Pericardium (tissue), 1 donor: ENCODE data around the genes CFAP107, PRAMEF4, PRAMEF7, PRAMEF6 and PRAMEF27.

- RRBS: no CpG with 5 or more reads among the region's 10 CpGs
Observed at GRCh38 chr1:12079536-12079884, 16.4 kb downstream of the TNFRSF8 start.

GRCh38 chr1:12125367-12126027 is 41.3 kb upstream of the TNFRSF1B start:
- RRBS: 3% methylated on average over 2 of the region's 16 CpGs

DNA sequence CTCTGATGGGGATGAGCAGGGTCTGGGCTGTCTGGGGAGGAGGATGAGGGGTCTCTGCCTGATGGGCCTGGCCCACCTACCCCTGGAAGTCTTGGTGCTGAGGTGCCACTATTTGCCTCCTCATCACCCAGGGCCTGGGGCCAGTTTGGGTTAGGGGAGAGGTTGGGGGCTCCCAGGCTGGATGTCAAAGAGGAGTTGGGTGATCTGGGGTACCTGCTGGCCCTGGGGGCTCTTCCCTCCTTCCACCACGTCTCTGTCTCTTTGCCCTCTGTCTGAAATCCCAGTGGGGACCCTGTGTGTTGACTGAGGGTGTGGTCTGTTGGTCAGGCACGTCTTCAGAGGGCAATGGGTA is 3.0 kb downstream of the TNFRSF1B start:
- RRBS: no CpG with 5 or more reads among the region's 2 CpGs

DNA sequence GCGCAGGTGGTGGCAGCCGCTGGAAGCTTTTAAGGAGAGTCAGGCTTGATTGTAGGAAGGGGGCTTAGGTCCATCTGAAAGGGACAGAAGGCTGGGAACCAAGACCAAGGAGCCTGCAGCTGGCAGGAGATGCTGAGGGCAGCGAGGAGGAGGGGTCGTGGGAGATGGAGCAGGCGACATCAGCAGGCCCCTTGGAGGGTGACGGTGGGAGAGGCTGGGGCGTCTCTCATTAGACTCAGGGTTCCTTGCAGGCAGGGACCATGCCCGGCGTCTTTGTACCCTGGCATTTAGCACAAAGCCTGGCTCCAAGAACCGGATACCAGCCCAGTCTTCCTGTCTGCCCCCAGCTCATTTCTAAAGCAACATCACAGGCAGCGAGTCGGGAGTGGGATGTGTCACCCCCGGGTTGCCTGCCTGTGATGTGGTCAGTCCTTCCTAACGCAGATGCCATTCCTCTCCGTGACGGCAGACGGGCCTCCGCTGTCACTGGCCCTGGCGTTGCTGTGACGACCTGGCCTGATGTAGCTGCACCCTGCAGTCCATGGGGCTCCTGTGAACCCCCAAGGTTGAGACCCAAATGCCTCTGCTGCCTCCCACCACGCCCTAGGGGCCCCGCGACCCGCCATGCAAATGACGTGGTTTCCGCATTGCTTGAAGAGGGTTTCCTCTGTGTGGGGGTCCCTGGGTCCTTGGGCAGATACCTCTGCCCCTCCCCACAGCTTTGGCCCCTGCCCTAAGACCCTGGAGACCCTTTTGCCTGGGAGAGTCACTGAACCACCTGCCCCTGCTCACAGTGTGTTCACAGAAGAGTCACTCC is 12.2 kb downstream of the TNFRSF1B start:
- RRBS: 27% methylated on average over 4 of the region's 26 CpGs

DNA sequence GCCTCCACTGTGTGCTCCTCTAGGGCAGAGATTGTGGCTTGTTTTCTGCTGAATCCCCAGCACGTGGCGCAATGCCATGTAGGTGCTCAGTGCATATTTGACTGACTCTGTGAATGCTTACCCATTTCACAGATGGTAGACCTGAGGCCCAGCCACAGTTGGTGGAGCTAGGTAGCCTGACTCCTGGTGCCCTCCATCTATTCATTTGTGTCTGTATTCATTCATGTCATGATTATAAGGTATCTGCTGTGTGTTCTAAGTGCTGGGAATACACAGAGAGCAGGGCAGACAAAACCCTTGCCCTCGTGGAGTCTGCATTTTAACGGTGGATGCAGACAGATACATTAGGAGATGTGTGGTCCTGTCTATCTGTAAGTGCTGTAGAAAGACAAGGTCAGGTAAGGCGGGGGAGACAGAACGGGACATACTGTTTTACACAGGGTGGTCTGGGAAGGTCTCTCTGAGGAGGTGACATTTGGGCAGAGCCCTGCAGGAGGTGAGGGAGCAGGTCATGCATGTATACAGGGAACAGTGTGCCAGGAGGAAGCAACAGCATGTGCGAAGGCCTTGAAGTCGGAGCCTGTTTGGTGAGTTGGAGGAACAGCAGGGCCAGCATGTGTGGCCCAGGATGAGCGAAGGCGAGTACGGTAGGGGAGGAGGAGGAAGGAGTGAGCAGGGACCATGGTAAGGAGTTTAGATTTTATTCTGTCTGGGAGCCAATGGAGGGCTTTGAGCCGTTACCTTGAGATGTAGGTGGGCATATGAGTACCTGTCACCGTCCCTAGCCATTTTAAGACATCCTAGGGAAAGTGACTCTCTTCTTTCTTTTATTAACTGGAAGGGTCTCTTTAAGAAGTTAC is 22.8 kb downstream of the TNFRSF1B start:
- RRBS: no CpG with 5 or more reads among the region's 13 CpGs

DNA sequence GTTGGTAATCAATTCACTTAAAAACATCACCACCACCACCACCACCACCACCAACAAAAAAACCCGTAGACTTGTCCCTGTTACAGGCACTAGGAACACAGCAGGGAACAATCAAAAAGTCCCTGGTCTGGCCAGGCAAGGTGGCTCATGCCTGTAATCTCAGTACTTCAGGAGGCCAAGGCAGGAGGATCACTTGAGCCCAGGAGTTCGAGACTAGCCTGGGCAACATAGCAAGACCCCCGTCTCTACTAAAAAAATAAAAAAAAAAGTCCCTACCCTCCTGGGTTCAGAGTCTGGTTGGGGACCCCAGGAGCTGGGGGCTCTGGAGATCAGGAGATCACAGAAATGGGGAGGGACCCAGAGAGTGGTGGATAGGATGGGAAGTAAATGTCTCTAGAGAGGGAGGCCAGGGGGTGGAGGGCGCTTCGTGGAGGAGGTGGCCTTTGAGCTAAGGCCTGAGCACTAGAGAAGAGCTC is 25.0 kb upstream of the VPS13D start:
- RRBS: no CpG with 5 or more reads among the region's 5 CpGs

DNA sequence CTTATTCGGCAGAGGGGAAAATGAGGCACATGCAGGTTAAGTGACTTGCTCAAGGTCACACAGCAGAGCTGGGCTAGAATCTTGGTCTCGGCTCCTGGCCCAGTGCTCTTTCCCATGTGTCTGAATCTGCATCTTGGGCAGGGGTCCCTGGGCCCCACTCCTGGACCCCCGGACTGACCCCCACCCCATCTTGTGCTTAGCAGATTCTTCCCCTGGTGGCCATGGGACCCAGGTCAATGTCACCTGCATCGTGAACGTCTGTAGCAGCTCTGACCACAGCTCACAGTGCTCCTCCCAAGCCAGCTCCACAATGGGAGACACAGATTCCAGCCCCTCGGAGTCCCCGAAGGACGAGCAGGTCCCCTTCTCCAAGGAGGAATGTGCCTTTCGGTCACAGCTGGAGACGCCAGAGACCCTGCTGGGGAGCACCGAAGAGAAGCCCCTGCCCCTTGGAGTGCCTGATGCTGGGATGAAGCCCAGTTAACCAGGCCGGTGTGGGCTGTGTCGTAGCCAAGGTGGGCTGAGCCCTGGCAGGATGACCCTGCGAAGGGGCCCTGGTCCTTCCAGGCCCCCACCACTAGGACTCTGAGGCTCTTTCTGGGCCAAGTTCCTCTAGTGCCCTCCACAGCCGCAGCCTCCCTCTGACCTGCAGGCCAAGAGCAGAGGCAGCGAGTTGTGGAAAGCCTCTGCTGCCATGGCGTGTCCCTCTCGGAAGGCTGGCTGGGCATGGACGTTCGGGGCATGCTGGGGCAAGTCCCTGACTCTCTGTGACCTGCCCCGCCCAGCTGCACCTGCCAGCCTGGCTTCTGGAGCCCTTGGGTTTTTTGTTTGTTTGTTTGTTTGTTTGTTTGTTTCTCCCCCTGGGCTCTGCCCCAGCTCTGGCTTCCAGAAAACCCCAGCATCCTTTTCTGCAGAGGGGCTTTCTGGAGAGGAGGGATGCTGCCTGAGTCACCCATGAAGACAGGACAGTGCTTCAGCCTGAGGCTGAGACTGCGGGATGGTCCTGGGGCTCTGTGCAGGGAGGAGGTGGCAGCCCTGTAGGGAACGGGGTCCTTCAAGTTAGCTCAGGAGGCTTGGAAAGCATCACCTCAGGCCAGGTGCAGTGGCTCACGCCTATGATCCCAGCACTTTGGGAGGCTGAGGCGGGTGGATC is 22.9 kb upstream of the VPS13D start:
- RRBS: no CpG with 5 or more reads among the region's 25 CpGs

DNA sequence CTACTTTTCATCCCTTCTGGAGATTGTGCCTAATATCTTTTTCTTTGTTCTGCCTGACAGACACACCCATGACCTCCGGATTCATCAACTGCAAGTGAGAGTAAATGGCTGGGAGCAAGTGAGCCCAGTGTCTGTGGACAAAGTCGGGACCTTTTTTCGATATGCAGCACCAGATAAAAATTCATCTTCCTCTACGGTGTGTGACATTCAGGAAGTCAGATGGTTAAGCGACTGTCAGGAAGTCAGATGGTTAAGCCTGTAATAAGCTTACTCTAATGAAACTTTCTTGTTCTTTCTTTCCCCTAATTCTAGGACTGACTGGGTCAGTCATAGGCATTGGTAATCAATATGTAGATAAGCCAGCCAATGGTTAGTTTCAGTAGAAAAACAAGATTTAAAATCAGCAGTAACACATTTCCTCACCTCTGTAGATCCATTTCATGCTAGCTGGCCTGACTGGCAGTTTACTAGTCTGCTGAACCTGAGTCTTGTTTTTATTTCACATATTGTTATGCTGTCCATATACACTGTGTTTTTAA is 115.6 kb downstream of the VPS13D start:
- RRBS: no CpG with 5 or more reads among the region's 5 CpGs

GRCh38 chr1:12495527-12496176 is 122.4 kb downstream of the DHRS3 start:
- RRBS: no CpG with 5 or more reads among the region's 14 CpGs

DNA sequence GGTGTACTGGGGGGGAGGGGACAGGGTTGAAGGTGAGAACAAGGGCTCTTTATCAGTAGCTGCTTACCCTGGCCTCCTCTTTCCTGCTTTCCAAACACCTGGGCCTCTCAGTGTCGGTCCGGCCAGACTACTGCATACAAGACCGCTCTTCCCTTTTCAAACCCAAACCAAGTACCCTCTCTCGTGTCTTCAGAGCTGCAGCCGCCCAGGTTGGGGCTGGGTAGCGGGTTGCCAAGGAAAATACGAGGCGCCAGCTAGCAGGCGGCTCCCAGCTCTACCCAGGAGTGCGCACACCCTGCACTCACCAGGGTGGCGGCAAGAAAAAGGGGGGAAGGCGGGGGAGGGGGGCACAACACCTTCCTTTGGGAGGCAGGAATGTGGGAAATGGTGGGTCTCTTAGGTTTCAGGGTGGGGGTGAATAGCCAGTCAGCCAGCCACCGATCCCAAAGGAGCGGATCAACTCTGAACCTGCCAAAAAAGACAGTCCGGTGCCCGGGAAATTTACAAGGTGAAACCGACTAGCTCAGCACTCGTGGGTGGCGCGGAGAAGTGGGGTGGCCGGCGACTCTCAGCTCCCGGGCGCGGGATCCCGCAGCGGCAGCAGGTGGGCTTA is 1.4 kb downstream of the DHRS3 start:
- RRBS: 2% methylated on average over 6 of the region's 27 CpGs

- RRBS: no CpG with 5 or more reads among the region's 17 CpGs
Observed at GRCh38 chr1:12634784-12635328, 9.0 kb upstream of the AADACL4 start.

GRCh38 chr1:12746047-12746459 is at the start of gene CFAP107:
Gene CFAP107 (plus strand): TSS chr1:12746200.
- RRBS: no CpG with 5 or more reads among the region's 3 CpGs

DNA sequence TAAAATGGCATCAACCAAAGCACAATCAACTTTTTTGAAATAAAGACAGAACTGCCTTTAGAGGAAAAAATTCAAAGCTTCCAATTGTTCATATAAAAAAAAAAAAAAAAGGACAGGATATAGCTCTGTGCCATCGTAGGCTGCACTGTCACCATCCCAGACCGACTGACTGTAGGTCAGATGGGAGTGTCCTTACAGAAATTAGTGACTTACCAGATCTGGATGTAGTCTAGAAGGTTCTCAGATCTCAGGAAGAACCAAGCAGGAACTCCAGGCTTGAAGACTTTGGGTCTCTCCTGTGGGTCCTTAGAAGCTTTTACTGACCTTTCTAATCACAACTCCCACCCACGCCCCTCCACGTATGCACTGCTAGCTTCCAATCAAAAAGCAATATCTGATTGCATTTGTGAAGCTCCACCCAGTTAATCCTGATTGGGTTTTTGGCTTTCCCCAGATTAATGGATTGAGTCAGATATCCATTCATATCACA is at the start of gene PRAMEF4:
PRAMEF4 (minus strand) TSS at position 268 of the 490 bp plus-strand sequence.
- RRBS: no CpG with 5 or more reads among the region's 4 CpGs

GRCh38 chr1:12916370-12916707 is at the start of gene PRAMEF7:
Gene PRAMEF7 (plus strand): TSS chr1:12916610.
- RRBS: no CpG with 5 or more reads among the region's 1 CpG

- RRBS: no CpG with 5 or more reads among the region's 5 CpGs
Observed at GRCh38 chr1:12947359-12947791, at the start of gene PRAMEF6. Gene PRAMEF6 (minus strand): TSS chr1:12947580.

DNA sequence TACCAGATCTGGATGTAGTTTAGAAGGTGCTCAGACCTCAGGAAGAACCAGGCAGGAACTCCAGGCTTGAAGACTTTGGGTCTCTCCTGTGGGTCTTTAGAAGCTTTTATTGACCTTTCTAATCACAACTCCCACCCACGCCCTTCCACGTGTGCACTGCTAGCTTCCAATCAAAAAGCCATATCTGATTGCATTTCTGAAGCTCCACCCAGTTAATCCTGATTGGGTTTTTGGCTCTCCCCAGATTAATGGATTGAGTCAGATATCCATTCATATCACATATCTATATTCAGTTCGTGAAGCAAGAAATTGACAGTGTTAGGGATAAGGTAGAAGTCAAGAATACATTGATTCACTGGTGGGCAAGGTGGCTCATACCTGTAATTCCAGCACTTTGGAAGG is at the start of gene PRAMEF27:
PRAMEF27 (minus strand) TSS at position 165 of the 402 bp plus-strand sequence.
- RRBS: no CpG with 5 or more reads among the region's 3 CpGs

GRCh38 chr1:13703338-13703823 is 3.4 kb downstream of the PRDM2 start:
- RRBS: no CpG with 5 or more reads among the region's 6 CpGs

DNA sequence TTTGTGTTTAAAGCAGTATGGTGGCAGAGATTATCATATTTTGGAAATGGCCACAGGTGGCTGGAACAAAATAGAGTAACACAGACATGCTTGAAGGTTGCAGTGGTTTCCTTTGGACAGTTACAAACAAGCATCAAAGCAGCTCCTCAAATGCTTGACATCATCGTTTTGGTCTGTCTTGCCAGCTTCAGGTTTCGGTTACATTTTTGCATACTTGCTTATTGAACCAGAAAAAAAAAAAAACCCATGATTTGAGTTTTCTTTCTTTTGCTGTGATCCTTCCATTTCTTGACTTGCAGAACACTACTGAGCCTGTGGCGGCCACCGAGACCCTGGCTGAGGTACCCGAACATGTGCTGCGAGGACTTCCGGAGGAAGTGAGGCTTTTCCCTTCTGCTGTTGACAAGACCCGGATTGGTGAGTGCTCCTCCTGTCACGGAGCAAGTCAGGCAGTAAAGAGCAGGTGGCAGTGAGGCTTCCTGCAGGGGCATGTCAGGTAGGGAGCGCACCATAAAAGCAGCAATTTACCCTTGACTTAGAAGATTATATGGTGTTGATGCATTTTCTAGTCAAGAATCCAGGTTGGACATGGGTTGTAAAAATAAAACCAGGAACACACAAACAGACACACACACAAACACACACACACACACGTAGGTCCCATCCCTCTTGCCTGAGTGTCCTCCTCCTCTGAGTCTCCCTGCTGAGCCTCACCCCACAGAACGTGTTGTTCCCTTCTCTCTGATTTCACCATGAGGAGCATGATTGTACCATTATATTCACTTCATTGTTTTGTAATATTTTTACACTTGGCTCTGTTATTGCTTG is 30.9 kb downstream of the PRDM2 start:
- RRBS: no CpG with 5 or more reads among the region's 12 CpGs

DNA sequence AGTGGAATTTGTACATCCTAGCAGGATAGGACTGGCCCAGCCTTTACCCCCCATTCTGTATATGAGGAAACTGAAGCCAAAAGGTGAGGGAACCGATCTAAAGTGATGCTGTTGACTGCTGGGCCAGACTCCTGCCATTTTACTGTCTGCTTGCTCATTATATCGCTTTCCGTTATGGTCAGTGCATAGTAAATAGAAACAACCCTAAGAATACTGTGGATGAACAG is 31.9 kb downstream of the PRDM2 start:
- RRBS: no CpG with 5 or more reads among the region's 3 CpGs

DNA sequence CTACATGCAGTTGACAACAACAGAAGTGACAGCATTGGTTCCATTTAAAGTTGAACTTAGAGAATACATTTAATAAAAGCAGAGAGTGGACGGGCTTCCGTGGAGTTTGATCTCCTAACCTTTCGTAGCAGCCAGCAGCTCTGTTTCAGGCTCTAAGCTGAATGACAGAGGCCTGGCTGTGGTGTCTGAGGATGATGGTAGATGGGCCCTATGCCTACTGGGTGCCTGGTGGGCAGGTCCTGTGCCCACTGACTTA is 54.5 kb downstream of the PRDM2 start:
- RRBS: no CpG with 5 or more reads among the region's 3 CpGs